A375 (cell line): ENCODE measurements around the genes MYLIP and ATXN1.

DNA sequence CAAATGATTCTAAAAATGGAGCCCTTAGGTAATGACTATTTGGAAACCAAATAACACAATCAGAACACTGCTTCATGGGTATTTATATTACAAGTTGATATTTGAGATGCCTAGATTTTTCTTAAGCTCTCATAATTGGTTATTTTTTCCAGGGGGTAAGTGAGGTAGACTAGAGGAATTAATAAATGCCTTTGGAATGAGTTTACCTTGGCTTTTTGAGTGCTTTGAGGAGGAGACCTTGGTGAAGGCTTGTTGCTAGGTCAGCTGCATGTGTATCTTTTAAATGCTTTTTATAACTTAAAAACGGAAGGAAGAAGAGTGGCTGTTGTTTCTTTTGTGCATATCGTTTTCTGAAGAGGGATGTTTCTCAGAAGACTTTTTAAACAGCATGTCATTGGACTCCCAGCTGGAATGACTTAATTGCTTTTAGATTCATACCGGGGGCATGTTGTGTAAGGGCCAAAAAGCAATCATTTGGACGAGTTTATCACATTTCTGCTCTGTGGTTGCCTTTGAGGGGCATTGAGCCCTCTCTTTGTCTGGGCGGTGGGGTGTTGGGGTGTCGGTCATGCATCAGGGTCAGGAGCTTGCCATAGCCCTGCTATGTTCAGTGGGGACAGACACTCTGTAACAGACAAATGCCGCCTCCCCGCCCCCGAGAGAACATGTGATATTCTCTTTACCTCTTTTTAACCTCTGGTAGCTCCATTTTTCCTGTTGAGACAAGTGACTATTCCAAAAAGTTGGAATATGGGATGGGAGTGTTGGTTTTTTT, 185.9 kb downstream of the DTNBP1 start:
- RAMPAGE, long total RNA, result no peak

DNA sequence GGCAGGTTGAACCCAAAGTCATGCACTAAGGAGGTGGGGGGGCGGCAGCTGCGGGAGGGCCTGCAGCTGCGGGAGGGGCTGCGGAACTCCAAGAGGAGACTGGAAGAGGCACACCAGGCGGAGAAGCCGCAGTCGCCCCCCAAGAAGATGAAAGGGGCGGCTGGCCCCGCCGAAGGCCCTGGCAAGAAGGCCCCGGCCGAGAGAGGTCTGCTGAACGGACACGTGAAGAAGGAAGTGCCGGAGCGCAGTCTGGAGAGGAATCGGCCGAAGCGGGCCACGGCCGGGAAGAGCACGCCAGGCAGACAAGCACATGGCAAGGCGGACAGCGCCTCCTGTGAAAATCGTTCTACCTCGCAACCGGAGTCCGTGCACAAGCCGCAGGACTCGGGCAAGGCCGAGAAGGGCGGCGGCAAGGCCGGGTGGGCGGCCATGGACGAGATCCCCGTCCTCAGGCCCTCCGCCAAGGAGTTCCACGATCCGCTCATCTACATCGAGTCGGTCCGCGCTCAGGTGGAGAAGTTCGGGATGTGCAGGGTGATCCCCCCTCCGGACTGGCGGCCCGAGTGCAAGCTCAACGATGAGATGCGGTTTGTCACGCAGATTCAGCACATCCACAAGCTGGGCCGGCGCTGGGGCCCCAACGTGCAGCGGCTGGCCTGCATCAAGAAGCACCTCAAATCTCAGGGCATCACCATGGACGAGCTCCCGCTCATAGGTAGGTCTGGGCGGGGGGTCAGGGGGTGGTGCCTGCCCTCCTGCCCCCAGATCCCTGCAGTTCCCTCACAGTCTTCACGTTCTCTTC, 166.2 kb downstream of the DTNBP1 start:
- RAMPAGE, long total RNA, result no peak

DNA sequence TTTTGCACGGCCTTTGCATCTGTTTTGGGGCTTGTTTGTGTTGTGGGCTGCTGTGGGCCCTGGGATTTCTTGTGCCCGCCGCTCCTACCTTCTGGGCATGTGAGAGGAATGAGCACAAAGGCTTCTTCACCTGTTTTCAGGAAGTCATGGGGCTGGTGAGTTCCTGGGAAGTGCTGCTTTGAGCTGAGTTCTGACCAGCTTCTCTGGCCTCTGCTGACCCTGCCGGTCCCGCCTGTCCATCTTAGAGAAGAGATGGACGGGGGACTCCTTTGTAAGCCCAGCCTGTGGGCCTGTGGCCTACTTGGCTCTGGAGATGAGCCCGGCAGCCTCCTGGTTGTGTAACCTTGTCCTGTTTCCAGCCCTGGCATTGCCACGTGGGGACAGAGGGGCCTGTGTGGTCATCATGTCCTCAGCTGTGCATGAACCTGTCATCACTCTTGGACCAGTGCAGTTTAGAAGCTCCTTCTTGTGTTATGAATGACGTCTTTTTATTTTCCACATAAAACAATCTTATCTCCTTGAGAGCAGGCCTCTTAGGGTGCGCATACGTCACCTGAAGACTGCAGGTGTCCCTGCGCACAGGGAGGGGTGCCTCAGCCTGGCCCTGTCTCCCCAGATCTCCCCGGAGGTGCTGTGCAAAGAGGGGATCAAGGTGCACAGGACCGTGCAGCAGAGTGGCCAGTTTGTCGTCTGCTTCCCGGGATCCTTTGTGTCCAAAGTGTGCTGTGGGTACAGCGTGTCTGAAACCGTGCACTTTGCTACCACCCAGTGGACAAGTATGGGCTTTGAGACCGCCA, 151.0 kb downstream of the DTNBP1 start:
- RAMPAGE, long total RNA, result no peak

DNA sequence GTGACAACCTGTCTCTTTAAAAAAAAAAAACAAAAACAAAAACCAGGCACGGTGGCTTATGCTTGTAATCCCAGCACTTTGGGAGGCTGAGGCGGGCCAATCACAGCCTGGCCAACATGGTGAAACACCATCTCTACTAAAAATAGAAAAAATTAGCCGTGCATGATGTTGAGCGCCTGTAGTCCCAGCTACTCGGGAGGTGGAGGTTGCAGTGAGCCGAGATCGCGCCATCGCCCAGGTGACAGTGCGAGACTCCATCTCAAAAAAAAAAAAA, 147.2 kb downstream of the DTNBP1 start:
- RAMPAGE, long total RNA, result no peak

GRCh38 chr6:15896964-15897642, 231.8 kb upstream of the MYLIP start:
- RAMPAGE, long total RNA, result no peak

- RAMPAGE, long total RNA, result no peak
Measured at GRCh38 chr6:15900991-15902171, 227.5 kb upstream of the MYLIP start.

DNA sequence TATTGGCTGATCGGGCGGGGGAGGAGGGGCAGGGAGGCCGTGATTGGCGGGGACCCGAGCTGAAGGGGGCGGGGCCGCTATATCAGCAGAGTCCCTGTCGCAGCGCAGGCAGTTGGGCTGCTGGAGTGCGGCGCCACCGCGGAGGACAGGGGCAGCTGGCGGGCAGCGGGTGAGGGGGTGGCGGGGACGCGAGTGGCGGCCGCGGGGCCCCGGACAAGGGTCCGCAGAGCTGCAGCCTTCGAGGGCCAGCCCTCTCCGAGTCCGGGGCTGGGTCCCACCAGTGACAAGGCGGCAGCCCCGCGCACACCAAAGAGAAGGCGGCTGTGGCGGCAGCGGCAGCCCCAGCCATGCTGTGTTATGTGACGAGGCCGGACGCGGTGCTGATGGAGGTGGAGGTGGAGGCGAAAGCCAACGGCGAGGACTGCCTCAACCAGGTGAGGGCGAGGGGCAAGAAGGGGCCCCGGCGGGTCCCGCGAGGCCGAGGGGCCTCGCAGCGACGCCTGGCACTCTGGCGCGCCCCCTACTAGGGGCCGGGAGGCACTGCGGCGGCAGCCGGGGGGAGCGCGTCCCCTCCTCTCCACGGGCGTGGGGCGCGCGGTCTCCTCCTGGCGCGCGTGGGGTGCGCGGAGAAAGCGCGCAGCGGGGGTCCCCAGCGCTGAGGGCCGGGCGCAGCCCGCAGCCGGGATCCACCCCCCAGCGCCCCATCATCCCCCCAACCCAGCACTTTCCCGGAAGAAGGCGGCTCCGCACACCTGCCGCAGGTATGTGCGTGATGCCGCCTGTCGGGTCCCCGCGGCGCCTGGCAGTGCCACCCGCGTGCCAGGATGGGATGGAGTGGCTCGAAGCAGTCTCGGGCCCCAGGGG, at the start of gene MYLIP:
TSS of gene MYLIP (plus strand) at position 111 of the 864 bp plus-strand sequence.
- RAMPAGE, long total RNA, result no peak

DNA sequence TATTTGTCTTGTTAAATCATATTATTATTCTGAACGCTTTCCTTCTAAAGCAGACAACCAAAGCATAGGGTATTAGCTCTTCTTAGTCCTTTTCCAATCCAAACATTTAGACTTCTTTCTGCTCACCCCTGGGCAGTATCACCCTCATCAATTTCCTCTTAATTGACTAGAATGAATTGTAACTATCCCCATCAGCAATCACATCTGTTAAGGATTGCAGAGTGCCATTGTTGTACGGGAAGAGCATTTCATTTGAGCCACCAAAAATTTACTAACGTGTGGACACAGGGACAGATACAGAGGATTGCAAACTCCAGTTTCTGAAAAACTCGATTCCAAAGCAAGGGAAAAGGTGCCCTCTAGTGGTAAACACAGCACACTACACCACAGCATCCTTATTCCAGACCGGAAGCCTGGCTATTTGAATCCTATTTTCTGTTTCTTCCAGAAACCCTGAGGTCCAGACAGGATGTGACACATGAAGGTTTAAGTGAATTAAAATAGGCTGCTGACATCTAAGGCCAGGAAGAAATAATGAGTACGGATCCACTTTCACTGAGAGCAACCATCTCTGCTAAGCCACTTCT, 31.9 kb upstream of the GMPR start:
- RAMPAGE, long total RNA, result no peak

DNA sequence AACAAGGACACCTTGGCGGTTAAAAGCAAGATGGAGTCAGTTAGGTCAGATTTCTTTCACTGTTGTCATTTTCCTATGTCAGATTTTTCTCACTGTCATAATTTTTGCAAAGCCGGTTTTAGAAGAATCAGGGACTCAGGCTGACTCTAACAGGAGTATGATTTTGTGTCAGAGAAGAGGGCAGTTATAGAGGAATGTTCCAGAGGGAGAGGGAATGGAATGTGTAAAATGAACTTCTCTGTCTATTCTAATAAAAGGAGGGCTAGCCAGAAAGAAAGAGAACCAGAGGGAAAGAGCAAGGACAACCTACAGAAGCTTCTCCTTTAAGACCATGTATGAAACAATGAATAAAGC, 2.2 kb upstream of the GMPR start:
- RAMPAGE, long total RNA, result no peak

DNA sequence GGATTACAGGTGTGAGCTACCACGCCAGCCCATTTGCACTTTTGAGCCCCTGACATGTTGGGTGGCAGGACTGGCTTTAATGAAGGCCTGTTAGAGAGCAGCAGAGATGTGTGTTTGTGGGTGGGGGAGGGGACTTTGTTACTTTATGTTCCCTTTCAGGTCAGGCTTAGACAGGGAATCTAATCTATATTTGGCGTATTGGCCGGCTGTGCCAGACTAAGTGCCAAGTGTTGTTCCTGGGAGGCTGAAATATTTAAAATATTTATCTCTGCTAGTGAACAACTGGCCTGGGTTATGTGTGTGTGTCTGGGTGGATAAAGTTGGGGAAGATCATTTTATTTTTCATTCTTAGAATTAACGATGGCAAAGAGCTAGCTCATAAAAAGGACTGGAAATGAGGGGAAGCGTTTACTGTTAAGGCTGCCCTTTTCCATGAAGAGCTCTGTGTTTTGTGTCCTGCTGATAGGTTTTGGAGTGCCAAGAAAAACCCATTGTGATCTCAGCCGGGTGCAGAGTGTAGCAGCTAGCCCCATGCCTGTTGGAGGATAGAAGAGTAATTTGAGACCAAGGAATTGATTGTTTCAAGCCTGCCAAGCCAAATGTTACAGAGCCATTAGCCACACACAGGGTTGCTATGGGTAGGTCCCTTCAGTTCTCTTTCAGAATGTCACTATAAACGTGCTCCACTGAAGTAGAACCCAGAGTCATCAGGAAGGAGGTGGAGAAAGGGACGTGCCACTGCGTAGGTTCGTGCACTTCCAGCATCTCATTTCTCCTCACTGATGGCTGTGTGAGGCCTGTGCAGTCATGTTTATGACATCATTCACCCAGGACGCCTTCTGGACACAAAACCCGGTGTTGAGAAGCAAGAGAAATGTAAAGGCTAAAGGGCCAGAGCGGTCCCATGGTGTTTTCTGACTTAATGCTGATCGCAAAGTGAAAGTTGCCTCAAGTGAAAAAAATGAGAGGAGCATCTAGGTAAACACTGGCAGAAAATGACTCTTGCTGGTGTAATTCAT, 6.4 kb downstream of the GMPR start:
- RAMPAGE, long total RNA, result no peak

DNA sequence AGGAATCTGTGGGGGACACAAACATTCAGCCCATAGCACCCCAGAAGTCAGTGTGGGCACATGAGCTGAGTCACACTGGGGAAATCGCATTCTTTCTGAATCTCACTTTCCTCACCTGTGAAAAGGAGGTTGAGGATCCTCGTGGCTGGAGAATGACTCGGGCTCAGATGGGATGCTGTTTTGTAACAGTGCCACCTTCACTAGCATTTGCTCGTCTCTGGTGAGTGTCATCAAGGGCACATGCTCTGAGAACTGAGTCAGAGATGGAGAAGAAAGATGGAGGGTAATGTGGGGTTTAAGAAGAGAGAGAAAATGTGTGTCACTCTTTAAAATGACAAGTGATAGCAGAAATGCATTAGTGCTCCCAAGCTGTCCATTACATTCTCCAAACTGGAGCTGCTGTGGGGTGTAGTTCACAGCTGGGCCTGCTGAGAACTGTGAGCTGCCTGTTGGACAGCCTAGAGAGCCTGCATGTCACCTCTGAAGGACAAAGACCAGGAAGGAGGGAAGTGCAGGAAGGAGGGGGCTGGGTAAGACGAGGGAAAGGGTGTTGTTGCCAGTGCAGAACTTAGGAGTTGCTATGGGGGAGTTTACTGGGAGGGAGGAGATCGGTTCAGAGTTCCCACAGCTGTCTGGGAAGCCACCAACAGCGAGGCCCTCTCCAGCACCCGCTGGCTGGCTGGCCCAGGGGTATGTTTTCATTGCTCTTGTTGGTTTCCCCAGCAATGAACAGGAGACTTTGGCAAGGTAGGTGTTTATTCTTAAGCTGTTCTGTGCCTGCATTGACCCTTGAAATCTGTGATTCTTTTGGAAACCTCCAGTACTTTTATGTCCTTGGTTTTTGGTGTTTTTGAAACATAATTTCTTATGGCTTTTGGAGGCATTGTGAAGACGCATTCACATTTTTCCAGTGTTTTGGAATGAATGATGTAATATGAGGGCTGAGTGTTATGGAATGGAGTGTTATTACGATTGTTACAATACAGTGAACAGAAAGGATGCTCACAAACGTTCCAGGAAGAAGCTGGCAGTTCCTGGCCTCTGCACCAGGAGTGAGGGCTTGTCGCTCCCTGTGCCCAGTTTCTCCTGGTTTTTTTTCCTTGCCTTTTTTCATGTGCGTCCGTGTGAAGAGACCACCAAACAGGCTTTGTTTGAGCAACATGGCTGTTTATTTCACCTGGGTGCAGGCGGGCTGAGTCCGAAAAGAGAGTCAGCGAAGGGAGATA, 19.9 kb downstream of the GMPR start:
- RAMPAGE, long total RNA, result no peak

DNA sequence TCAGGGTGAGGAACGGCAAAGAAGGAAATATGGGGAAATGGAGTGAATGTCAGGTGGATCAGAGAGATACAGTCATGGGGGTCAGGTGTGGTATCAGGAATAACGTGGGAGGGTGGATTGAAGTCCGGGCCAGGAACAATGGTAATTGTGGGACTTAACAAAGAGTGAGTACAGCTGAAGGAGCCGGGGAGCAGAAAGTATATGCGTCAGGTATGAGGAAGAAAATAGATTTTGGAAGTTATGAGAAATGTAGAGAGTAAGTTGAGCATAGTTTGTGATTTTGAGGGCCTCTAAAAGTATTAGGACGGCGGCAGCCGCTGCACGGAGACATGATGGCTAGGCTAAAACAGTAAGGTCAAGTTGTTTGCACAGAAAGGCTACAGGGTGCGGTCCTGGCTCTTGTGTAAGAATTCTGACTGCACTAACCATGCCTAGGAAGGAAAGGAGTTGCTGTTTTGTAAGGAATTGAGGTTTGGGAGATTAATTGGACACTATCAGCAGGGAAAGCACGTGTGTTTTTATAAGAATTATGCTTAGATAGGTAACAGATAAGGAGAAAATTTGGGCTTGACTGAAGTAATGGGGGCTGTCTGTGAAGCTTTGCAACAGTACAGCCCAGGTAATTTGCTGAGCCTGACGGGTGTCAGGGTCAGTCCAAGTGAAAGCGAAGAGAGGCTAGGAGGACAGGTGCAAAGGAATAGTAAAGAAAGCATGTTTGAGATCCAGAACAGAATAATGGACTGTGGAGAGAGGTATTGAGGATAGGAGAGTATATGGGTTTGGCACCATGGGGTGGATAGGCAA, 22.6 kb downstream of the GMPR start:
- RAMPAGE, long total RNA, result no peak

DNA sequence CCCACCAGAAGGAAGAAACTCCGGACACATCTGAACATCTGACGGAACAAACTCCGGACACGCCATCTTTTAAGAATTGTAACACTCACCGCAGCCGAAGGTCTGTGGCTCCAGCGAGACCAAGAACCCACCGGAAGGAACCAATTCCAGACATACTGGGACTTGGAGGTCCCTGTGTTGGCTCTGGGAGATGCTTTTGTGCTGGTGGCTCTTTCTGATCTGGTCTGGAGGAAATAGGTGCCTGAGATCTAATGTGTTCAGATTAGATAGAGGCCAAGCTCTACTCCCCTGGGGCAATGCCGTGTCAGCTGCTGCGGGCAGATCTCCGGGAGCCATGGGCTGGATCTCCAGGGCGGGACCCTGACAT, 29.1 kb downstream of the GMPR start:
- RAMPAGE, long total RNA, result no peak

GRCh38 chr6:16320449-16321237, 82.3 kb downstream of the GMPR start:
- RAMPAGE, long total RNA, result no peak

DNA sequence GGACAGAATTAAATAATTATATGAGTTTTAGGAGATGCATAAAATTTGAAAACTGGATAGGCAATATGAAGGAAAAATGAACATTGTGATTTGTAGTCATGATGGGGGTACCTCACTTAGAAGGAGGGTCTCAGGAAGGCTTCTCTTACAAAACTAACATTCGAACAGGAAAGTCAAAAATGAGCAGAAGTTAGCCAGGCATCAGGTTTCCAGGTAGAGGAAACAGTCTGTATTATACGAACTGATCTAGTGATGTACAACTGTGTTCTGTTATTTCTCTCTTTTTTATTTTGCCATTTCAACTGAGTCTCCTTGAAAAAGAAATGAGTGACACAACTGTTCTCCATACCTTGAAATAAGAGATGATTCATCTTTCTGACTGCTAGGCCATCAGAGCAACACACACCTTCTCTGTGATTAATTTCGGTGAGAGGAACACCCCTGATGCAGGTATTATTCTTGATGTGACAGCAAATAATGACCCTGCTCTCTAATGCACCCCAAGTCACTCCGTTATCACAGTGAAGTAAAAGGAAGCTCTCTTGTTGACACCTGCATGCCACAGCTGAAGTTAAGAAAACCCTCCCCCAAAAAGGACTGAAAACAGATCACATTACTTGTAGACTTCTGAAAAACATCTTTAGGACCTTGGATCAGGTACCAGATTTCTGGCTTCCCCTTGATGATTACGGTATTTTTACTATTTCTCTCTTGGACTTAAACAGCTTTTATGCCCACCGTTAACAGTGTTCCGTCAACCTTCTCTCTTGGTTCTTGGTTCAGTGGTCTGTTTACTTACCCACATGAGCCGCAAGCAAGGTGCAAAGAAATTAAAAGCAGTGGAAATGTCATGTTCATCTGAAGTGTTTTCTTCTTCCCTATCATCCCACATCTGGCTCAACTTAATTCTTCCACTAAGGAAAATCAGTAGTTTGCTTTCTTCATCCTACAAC, 249.6 kb downstream of the GMPR start:
- RAMPAGE, long total RNA, result no peak

- RAMPAGE, long total RNA, result no peak
Measured at GRCh38 chr6:16681537-16682035, 79.7 kb downstream of the ATXN1 start.

DNA sequence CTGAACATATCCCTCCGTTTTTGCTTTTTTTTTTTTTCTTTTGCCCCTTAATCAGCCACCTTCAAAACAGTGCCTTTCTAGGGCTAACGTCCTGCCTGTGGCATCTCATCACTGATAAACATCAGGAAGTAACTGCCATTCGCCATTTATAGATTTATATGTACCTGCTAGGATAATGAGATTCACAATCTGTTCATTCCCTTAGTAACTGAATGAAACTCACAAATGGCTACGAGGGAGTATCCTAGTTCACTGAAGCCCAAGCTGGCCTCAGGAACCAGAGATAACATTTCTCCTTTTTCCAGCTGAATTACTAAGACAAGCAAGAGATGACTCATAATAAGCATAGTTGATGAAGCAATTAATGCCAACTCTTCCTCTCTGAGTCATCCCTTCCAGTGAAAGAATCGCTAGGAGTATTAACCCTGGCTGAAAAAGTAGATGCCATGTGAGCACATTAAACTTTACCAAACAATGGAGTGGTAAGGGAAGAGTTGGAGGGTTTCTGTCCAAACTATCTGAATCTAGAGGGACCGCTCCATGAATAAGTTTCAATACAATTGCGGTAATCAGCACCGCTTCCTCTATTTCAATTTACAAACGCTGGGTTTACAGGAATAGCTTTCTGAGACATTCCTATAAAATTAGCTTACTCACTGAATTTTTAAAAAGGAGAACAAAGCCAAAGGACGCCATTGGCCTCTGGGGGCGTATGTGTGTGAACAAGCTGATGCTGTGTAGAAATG, 48.4 kb downstream of the ATXN1 start:
- RAMPAGE, long total RNA, result no peak

GRCh38 chr6:16722394-16723226, 38.6 kb downstream of the ATXN1 start:
- RAMPAGE, long total RNA, result no peak

GRCh38 chr6:16759567-16760563, 1.4 kb downstream of the ATXN1 start:
- RAMPAGE, long total RNA, result no peak

DNA sequence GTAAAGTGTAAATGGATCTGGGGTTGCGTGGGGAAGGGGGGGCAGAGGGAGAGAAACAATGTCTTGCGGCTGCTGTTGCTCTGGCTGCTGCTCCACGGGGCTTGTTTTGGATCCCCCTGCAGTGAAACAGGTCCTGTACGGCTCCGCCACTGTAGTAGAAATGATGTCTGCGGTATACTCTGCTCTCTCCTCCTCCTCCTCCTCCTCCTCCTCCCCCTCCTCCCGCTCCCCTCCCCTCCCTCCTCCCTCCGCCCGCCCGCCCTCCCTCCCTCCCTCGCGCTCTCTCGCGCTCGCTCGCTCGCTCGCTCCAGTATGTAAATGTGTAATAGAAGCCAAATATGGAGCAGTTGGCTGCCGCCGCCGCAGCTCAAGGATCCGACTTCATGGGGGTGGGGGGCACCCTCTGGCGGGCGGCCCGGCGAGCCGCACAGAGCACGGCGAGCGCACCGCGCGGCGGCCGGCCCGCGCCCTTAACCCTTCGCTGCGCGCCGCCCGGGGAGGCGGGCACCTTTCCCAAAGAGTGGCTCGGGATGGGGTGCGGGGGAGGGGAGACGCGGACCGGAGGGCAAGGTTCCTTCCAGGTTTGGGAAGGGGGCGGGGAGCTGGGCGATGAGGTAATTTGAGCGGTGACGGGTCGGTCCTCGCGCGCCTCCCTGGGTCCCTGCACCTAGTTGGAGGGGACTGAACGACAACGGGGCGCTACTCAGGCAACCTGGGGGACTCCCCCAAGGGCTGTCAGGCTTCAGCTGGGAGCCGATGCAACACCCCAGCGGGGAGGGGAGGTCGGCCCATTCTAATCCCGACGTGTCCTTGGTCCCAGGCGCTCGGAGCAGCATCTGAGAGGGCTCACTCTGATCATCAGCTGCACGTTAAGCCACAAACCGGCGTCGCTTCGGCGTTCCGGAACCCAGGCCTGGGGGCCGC, at the start of gene ATXN1:
TSS of gene ATXN1 (minus strand) at position 162 of the 924 bp plus-strand sequence.
- RAMPAGE, long total RNA, result no peak